Skeletal muscle satellite cell (primary cell): ENCODE measurements around a stretch of chr6.

DNA sequence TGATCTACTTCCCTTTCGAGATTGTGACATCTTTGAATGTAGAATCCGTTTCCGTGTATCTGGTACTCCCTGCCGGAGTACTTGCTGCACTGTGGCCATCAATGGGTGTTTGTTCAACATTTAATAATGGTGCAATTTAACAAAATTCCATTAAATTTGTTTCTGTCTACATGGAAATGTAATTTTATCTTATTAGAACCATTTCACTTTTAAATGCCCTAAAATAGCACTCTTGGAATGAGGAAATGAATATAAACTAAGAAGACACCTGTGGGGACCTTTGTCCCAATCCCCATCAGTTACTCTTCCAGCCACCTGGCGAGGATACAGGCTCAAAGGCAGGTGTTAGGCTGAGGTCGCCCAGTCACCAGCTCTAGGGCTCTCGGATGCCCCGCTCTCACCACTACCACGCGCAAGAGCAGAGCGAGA is 38.9 kb upstream of the AFDN start:
- CAGE, long polyA plus RNA = no peak

GRCh38 chr6:167788285-167788675 is 38.4 kb upstream of the AFDN start:
- CAGE, long polyA plus RNA = no peak

DNA sequence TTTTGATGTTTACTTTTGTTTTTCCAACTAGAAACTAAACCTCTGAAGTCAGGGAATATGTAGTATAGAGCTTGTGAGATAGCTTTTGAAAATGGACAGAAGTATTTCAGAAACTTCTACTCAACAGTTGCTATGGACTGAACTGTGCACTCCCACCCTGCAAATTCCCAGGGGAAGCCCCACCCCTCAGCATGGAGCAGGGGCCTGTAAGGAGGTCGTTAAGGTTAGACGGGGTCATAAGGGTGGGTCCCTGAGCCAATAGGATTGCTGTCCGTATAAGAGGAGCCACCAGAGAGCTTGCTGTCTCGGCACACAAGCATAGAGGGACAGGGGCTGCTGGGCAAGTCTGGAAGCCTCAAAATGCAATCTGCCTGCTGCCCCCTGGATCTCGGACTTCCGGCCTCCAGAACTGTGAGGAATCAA is 37.4 kb upstream of the AFDN start:
- CAGE, long polyA plus RNA = no peak

- CAGE, long polyA plus RNA = no peak
Measured at GRCh38 chr6:167850488-167851208, 23.9 kb downstream of the AFDN start.

DNA sequence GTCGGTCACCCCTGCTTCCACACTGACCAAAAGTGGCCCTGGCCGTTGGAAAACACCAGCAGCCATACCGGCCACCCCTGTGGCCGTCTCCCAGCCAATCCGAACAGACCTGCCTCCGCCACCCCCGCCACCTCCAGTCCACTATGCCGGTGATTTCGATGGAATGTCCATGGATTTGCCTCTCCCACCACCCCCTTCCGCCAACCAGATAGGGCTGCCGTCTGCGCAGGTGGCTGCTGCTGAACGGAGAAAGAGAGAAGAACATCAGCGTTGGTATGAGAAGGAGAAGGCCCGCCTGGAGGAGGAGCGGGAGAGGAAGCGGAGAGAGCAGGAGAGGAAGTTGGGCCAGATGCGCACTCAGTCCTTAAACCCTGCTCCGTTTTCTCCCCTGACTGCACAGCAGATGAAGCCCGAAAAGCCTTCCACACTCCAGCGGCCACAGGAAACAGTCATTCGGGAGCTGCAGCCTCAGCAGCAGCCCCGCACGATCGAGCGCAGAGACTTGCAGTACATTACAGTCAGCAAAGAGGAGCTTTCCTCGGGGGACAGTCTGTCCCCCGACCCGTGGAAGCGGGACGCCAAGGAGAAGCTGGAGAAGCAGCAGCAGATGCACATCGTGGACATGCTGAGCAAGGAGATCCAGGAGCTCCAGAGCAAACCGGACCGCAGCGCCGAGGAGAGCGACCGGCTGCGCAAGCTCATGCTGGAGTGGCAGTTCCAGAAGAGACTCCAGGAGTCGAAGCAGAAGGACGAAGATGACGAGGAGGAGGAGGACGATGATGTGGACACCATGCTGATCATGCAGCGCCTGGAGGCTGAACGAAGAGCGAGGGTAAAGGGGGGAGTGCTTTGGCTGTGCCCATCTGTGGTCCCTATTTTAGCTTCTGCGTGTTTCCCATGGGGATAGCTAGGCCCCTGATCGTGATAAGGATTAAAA is 45.8 kb upstream of the KIF25 start:
- CAGE, long polyA plus RNA = no peak

- CAGE, long polyA plus RNA = no peak
Measured at GRCh38 chr6:168078065-168078681, 839 bp downstream of the FRMD1 start.

- CAGE, long polyA plus RNA = no peak
Measured at GRCh38 chr6:168088131-168088807, 9.3 kb upstream of the FRMD1 start.

DNA sequence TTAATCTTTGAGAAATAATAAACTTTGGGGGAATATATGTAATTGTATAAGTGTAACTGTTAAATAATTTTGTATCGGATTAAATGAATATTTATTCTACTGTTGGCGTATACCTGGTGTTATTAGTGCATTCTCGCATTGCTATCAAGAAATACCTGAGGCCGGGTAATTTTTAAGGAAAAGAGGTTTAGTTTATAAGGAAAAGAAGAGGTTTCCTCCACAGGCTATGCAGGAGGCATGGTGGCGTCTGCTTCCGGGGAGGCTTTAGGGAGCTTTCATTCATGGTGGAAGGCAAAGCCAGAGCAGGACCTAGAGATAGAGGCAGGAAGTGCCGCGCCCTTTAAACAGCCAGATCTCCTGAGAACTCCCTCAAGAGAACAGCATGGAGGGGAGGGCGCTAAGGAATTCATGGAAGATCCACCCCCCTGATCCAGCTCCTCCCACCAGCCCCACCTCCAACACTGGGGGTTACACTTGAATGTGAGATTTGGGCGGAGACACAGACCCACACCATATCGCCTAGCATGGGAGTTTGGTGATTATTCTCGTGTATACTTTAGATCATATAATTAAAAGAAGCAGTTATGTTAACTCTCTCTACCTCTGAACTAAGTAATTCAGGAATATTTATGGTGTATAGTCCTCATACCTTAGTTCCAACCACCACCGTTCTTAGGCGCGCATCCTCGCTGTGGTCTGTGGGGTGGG is 13.9 kb upstream of the DACT2 start:
- CAGE, long polyA plus RNA = no peak

GRCh38 chr6:168413200-168413856 is 27.7 kb upstream of the SMOC2 start:
- CAGE, long polyA plus RNA = no peak

DNA sequence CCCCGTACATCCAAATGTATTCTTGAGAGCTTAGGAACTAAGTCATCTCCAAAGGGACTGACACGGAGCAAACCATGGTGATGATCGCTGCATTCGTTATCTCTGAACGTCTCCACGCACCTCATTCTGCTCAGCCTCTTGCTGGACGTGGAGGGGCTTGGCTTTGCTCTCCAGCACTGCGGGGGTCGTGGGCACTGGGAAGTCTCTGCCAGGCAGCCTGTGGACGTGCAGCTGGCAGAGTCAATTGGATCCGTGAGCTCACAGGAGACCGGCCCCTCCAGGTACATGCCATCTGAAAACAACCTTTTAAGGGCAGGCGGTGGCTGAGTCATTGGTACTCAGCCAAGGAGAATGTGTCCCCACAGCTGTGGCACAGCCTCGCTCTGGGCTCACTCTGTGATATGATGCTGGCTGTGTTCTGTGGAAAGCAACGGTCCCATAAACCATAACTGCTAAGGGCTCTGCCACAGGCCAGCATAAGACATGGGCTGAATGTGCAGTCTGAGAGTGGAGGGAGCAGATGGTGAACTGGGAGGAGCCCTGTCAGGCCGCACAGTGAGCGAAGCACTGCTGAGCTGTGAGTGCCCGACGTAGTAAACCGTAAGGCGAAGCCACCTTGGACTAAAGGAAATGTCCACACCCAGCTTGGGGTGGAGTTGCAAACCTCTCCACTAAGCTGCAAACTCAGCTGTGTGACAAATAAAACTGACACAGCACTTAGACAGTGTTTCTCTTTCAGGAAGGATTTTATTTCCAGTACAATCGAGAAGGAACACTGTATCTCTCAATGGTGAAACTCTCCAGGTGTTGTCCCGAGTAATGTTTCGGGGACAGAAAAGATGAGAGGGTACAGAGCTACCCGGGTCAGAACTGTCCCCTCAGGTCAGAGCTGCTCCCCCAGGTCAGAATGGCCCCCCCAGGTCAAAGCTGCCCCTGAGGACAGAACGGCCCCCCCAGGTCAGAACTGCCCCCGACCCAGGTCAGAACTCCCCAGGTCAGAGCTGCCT is 375.8 kb downstream of the THBS2 start:
- CAGE, long polyA plus RNA = no peak

DNA sequence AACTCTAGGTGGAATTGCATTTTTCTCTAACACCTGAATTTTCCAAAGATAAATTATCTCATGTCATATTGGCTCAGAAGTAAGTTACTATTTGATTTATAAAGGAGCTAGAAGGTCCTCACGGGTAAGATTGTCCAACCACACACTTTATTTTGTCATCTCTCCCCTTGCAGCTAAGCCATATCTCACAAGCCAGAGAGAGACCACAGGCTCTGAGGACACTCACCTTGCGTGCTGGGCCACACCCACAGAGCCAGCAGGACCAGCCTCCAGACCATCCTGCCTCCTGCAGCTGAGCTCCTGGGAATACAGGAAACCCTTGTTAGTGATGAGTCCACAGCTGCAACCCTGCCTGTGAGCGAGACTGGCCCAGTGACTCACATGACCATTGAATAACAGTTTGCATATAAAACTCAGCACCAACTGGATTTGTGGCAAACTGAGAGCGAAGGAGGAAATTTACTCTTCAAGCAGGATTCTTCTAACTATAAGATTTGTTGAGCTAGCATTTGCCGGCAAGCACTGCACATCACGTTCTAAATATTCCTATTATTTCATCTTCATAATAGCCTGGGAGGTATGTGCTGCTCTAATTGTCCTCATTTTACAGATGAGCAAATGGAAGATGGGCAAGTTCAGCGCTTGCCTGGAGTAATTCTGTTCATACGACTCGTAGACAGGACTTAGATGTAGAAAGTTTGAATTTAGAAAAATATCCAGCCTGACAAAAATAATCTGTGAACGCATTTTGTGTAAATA is 3.0 kb downstream of the THBS2 start:
- CAGE, long polyA plus RNA = no peak

- CAGE, long polyA plus RNA = no peak
Measured at GRCh38 chr6:169312308-169312577, 58.6 kb upstream of the THBS2 start.

DNA sequence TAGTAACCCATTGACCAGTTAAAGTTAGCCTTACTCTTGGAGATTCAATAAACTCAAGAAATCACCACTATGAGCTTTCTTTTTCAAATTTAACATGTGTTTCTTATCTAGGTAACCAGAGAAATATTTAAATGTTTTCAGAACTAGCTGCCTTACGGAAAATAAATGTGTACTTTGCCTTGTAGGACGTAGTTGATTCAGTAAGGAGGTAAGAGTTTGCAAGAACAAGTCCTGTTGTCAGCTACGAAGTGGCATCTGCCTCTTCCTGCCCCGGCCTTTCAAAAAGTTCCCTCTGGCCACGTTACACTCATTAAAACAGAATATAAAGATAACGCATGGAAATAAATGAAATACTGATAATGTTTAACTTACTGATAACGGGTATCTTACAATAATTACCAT is 85.9 kb upstream of the THBS2 start:
- CAGE, long polyA plus RNA = no peak

DNA sequence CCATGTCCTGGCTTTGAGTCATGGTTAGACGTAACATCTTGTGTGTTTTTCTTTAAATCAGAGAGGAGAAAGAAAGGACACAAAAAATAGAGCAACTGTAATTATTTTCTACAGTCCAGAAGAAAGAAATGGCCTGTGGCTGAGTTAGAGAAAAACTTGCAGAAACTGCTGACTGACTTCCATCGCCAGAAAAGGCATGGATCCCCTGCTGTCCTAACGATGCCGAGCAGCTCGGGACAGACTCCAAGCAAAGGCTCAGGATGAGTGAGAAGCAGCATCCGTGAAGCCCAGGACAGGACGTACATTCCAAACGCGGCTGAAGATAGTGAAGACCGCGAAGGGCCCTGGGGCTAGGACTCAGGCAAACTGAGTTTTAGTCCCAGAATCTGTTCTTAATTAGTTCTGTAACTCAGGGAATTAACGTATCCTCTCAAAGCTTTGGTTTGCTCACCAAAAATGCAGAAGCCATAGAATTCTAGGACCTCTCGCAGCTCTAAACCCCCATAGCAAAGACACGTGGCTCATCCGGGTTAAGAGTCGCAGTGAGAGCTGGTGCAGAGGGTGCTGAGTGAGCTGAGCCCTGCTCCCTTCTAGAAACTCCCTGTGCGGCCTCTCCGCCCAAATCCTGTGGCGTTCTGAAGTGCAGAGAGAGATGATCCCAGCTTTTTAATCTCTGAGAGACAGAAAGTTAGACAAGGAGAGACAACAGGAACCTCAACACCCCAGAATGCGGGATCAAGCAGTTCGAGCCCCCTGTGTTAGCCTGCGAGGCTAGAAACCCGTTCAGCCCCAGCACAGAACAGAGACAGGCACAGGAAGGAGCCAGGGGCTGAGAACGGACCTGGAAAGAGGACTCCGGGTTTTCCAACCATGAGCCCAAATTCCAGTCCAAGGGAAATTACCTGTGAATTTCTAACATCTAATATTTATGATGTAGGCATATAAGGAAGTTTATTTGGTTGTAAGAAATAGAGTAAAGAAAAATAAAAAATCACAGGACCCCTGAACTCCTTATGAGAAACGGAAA is 133.0 kb upstream of the THBS2 start:
- CAGE, long polyA plus RNA = no peak

GRCh38 chr6:169487137-169487608 is 214.7 kb downstream of the WDR27 start:
- CAGE, long polyA plus RNA = no peak

- CAGE, long polyA plus RNA = no peak
Measured at GRCh38 chr6:169620380-169620647, 81.5 kb downstream of the WDR27 start.

GRCh38 chr6:169690301-169690835 is 11.5 kb downstream of the WDR27 start:
- CAGE, long polyA plus RNA = no peak

- CAGE, long polyA plus RNA = no peak
Measured at GRCh38 chr6:169724892-169725634, 763 bp upstream of the PHF10 start.

DNA sequence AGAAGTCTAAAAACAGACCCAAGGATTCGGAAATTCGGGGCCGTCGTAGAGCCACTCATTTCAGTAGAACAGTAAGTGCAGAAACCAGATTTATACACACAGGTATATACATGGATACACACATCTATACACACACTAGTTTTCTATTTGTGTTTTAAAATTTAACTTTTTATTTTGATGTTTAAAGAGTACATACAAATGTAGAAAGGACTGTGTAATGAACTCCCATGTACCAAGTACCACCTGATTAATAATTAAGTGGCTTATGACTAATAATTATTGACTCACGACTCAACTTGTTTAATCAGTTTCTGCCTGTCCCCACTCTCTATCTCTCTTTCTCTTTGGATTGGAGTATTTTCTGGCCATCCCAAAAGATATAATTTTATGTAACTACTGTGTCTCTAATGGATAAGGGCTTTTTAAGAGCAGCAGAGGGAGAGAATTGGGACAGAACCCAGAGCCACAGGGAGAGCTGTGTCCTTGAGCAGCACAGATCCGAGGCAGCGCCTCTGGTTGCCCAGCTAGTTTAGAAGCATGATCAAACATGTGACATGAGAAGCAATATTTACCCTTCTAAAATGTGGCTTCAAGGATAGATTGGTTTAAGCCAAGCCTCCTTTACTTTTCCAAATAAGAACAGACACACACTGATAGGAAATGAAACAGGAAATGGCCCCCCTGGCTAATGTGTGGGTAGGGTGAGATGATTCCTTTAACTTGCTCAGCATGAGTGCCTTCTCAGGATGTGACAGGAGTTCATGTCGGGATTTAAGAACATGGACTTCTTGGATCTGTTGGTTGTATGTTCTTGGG is 80.9 kb downstream of the ERMARD start:
- CAGE, long polyA plus RNA = no peak

DNA sequence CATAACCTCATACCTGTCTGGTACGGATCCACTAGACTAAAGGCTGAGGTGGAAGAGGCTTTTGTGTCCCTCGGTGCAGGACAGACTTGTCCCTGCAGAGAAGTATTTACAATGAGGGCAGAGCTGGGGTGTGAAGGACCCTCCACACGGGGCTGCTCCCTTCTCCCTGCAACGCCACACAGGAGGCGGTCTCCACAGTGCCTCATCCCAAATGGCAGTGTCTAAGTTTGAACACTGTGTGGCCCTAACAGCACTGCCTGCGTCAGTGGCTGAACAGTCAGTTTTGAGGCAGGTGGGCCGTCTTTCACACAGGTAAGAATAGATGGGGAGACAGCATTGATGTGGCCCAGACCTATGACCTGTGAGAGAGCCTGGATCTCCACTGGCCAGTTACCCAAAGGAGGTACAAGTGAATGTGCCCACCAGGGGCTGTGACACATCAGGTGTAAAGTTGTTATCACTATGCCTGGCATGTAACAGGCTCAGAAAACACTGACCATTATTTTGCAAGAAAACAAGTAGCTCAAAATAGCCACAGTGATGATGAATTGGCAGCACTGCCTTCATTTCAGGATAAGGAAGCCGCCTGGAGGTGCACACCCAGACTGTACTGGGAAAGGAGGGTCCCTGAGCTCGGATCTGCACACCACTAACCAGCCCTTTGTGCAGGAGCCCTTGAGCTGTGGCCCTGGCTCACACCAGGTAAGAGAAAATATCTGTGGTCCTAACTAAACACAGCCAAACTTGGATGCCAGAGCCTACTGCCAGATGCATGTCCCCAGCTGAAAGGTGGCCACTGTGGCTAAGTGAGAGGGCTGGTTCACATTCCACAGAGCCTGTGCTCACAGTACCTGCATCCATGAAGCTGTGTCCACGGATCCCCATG is 246.8 kb downstream of the DLL1 start:
- CAGE, long polyA plus RNA = no peak